ENCODE measurements around a stretch of chr2.

GRCh38 chr2:188986881-188987249, 12.7 kb downstream of the COL3A1 start:
- RAMPAGE, long total RNA: no peak
- RRBS: no CpG with 5 or more reads among the region's 4 CpGs
PRO-cap:
- standard: no peak
- CoPRO, capped RNA only, 2 experiments: no peak in any of the 2 experiments
- CoPRO, capped and uncapped RNA, 2 experiments: no peak in any of the 2 experiments
- CoPRO, uncapped RNA only, 2 experiments: no peak in any of the 2 experiments
CAGE:
- cytosol, long polyA plus RNA: no peak
- long polyA plus RNA: no peak
- nucleolus, long total RNA: no peak
- nucleus, long polyA plus RNA: no peak

DNA sequence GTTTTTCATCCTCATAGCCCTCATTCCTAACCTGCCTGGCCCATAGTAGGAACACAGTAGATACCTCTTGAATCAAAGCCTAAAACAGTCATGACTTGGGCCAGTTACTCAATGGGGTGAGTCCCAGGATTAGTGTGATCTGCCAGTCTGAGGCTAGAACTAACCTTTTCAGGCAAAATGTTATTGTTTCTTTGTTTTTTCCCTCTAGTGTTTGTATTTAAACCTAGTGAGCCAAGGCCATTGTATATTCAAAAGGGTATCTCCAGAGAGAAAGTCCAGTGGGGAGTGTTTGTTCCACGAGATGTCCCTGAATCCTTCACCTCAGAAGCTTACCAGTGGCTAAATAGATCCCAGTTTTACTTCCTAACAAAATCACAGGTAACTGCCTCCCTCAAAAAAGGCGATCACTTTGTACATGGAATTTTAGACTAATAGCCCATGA, 28.6 kb downstream of the WDR75 start:
- RAMPAGE, long total RNA: no peak
- RRBS: no CpG with 5 or more reads among the region's 2 CpGs
PRO-cap:
- standard: no peak
- CoPRO, capped RNA only, 2 experiments: no peak in any of the 2 experiments
- CoPRO, capped and uncapped RNA, 2 experiments: no peak in any of the 2 experiments
- CoPRO, uncapped RNA only, 2 experiments: peak in 1 of 2 experiments; most common plus-strand start position 216 of the sequence (in 1)
CAGE:
- cytosol, long polyA plus RNA: no peak
- long polyA plus RNA: no peak
- nucleolus, long total RNA: no peak
- nucleus, long polyA plus RNA: no peak

- RAMPAGE, long total RNA: no peak
- RRBS: no CpG with 5 or more reads among the region's 7 CpGs
PRO-cap:
- standard: no peak
- CoPRO, capped RNA only, 2 experiments: no peak in any of the 2 experiments
- CoPRO, capped and uncapped RNA, 2 experiments: no peak in any of the 2 experiments
- CoPRO, uncapped RNA only, 2 experiments: no peak in any of the 2 experiments
CAGE:
- cytosol, long polyA plus RNA: no peak
- long polyA plus RNA: no peak
- nucleolus, long total RNA: no peak
- nucleus, long polyA plus RNA: no peak
Observed at GRCh38 chr2:189575090-189575570, 5.5 kb downstream of the SLC40A1 start.

GRCh38 chr2:189579409-189580532, 815 bp downstream of the SLC40A1 start:
- RAMPAGE, long total RNA: no peak
- RRBS: no CpG with 5 or more reads among the region's 23 CpGs
PRO-cap:
- standard: no peak
- CoPRO, capped RNA only, 2 experiments: no peak in any of the 2 experiments
- CoPRO, capped and uncapped RNA, 2 experiments: no peak in any of the 2 experiments
- CoPRO, uncapped RNA only, 2 experiments: peak in 2 of 2 experiments; most common plus-strand start chr2:189580392 (in 1); most common minus-strand start chr2:189579976 (in 1)
CAGE:
- cytosol, long polyA plus RNA: no peak
- long polyA plus RNA: no peak
- nucleolus, long total RNA: no peak
- nucleus, long polyA plus RNA: no peak

- RAMPAGE, long total RNA: no peak
- RRBS: no CpG with 5 or more reads among the region's 2 CpGs
PRO-cap:
- standard: no peak
- CoPRO, capped RNA only, 2 experiments: no peak in any of the 2 experiments
- CoPRO, capped and uncapped RNA, 2 experiments: no peak in any of the 2 experiments
- CoPRO, uncapped RNA only, 2 experiments: no peak in any of the 2 experiments
CAGE:
- cytosol, long polyA plus RNA: no peak
- long polyA plus RNA: no peak
- nucleolus, long total RNA: no peak
- nucleus, long polyA plus RNA: no peak
Observed at GRCh38 chr2:190235766-190236383, 55.2 kb downstream of the C2orf88 start.

- RAMPAGE, long total RNA: no peak
- RRBS: no CpG with 5 or more reads among the region's 5 CpGs
PRO-cap:
- standard: no peak
- CoPRO, capped RNA only, 2 experiments: no peak in any of the 2 experiments
- CoPRO, capped and uncapped RNA, 2 experiments: no peak in any of the 2 experiments
- CoPRO, uncapped RNA only, 2 experiments: no peak in any of the 2 experiments
CAGE:
- cytosol, long polyA plus RNA: no peak
- long polyA plus RNA: no peak
- nucleolus, long total RNA: no peak
- nucleus, long polyA plus RNA: no peak
Observed at GRCh38 chr2:190409309-190410058, 1.3 kb downstream of the MFSD6 start.

- RAMPAGE, long total RNA: no peak
- RRBS: no CpG with 5 or more reads among the region's 2 CpGs
PRO-cap:
- standard: no peak
- CoPRO, capped RNA only, 2 experiments: no peak in any of the 2 experiments
- CoPRO, capped and uncapped RNA, 2 experiments: no peak in any of the 2 experiments
- CoPRO, uncapped RNA only, 2 experiments: no peak in any of the 2 experiments
CAGE:
- cytosol, long polyA plus RNA: no peak
- long polyA plus RNA: no peak
- nucleolus, long total RNA: no peak
- nucleus, long polyA plus RNA: no peak
Observed at GRCh38 chr2:190469601-190470237, 61.6 kb downstream of the MFSD6 start.

GRCh38 chr2:190809419-190809780, 71.2 kb upstream of the GLS start:
- RAMPAGE, long total RNA: no peak
- RRBS: no CpG with 5 or more reads among the region's 4 CpGs
PRO-cap:
- standard: no peak
- CoPRO, capped RNA only, 2 experiments: no peak in any of the 2 experiments
- CoPRO, capped and uncapped RNA, 2 experiments: no peak in any of the 2 experiments
- CoPRO, uncapped RNA only, 2 experiments: no peak in any of the 2 experiments
CAGE:
- cytosol, long polyA plus RNA: no peak
- long polyA plus RNA: no peak
- nucleolus, long total RNA: no peak
- nucleus, long polyA plus RNA: no peak

- RAMPAGE, long total RNA: no peak
- RRBS: no CpG with 5 or more reads among the region's 4 CpGs
PRO-cap:
- standard: no peak
- CoPRO, capped RNA only, 2 experiments: no peak in any of the 2 experiments
- CoPRO, capped and uncapped RNA, 2 experiments: no peak in any of the 2 experiments
- CoPRO, uncapped RNA only, 2 experiments: no peak in any of the 2 experiments
CAGE:
- cytosol, long polyA plus RNA: no peak
- long polyA plus RNA: no peak
- nucleolus, long total RNA: no peak
- nucleus, long polyA plus RNA: no peak
Observed at GRCh38 chr2:190842159-190842588, 38.4 kb upstream of the GLS start.

GRCh38 chr2:190881137-190882247, 871 bp downstream of the GLS start:
- RAMPAGE, long total RNA: start-site peak on the minus strand at chr2:190882052-190882064, 6 and 7 reads in 2 replicates
- RRBS: 2% methylated on average over 42 of the region's 99 CpGs
PRO-cap:
- standard: bidirectional peak, plus-strand start at chr2:190881678, minus-strand start at chr2:190881652; bidirectional peak, plus-strand start at chr2:190882094, minus-strand start at chr2:190881876
- CoPRO, capped RNA only, 2 experiments: peak in 1 of 2 experiments; most common plus-strand start chr2:190881758 (in 1); most common minus-strand start chr2:190881621 (in 1)
- CoPRO, capped and uncapped RNA, 2 experiments: no peak in any of the 2 experiments
- CoPRO, uncapped RNA only, 2 experiments: no peak in any of the 2 experiments
CAGE:
- cytosol, long polyA plus RNA: no peak
- long polyA plus RNA: no peak
- nucleolus, long total RNA: no peak
- nucleus, long polyA plus RNA: no peak

DNA sequence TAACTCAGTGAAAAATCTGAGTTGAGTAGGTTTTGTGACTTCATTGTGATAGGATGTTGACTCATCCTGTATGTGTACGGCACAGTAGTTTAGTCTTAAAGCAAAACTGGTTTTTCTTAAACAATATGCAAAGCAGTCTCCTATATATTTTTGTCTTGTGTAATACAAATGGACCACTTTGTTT, 1.5 kb downstream of the GLS start:
- RAMPAGE, long total RNA: no peak
- RRBS: no CpG with 5 or more reads among the region's 1 CpG
PRO-cap:
- standard: no peak
- CoPRO, capped RNA only, 2 experiments: no peak in any of the 2 experiments
- CoPRO, capped and uncapped RNA, 2 experiments: no peak in any of the 2 experiments
- CoPRO, uncapped RNA only, 2 experiments: no peak in any of the 2 experiments
CAGE:
- cytosol, long polyA plus RNA: no peak
- long polyA plus RNA: no peak
- nucleolus, long total RNA: no peak
- nucleus, long polyA plus RNA: no peak

- RAMPAGE, long total RNA: no peak
PRO-cap:
- standard: no peak
- CoPRO, capped RNA only, 2 experiments: no peak in any of the 2 experiments
- CoPRO, capped and uncapped RNA, 2 experiments: no peak in any of the 2 experiments
- CoPRO, uncapped RNA only, 2 experiments: no peak in any of the 2 experiments
CAGE:
- cytosol, long polyA plus RNA: no peak
- long polyA plus RNA: no peak
- nucleolus, long total RNA: no peak
- nucleus, long polyA plus RNA: start-site peak on the plus strand at chr2:190932947-190933056, 21 and 12 reads in 2 replicates
Observed at GRCh38 chr2:190932714-190933418, 52.2 kb downstream of the GLS start.

GRCh38 chr2:190942926-190943564, 62.4 kb downstream of the GLS start:
- RAMPAGE, long total RNA: no peak
- RRBS: no CpG with 5 or more reads among the region's 1 CpG
PRO-cap:
- standard: no peak
- CoPRO, capped RNA only, 2 experiments: no peak in any of the 2 experiments
- CoPRO, capped and uncapped RNA, 2 experiments: no peak in any of the 2 experiments
- CoPRO, uncapped RNA only, 2 experiments: no peak in any of the 2 experiments
CAGE:
- cytosol, long polyA plus RNA: no peak
- long polyA plus RNA: no peak
- nucleolus, long total RNA: no peak
- nucleus, long polyA plus RNA: no peak

DNA sequence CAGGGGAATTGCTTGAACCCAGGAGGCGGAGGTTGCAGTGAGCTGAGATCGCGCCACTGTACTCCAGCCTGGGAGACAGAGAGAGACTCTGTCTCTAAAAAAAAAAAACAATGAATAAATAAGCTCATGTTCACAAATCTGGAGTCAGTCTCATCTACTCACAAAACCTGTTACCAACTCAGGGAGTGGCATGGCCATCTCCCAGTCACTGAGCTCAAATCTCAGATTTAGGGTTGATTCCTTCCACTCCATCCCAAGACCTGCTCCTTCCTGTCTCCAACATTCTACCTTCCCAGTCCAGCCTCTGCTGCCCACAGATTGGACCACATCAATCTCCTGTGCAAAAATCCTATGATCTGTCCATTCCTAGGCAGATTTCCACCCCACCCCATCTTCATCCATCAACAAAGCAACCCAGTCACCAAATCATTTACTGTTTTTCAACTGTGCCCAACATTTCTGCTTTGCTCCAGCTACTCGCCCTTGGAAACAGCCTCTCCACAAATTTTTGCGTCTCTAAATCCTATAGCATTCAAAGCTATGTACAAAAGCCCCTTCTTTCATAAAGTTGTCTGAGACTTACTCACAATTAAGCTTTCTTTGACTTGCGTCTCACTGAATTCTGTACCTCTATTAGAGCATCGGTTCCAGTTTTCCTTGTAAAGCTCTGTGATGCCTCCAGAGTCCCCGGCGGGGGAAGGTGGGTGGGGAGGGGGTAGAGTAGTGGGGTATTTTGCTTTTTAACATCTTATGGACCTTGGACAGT, 1.5 kb downstream of the STAT1 start:
- RAMPAGE, long total RNA: no peak
- RRBS: no CpG with 5 or more reads among the region's 9 CpGs
PRO-cap:
- standard: no peak
- CoPRO, capped RNA only, 2 experiments: no peak in any of the 2 experiments
- CoPRO, capped and uncapped RNA, 2 experiments: no peak in any of the 2 experiments
- CoPRO, uncapped RNA only, 2 experiments: no peak in any of the 2 experiments
CAGE:
- cytosol, long polyA plus RNA: no peak
- long polyA plus RNA: no peak
- nucleolus, long total RNA: no peak
- nucleus, long polyA plus RNA: no peak

DNA sequence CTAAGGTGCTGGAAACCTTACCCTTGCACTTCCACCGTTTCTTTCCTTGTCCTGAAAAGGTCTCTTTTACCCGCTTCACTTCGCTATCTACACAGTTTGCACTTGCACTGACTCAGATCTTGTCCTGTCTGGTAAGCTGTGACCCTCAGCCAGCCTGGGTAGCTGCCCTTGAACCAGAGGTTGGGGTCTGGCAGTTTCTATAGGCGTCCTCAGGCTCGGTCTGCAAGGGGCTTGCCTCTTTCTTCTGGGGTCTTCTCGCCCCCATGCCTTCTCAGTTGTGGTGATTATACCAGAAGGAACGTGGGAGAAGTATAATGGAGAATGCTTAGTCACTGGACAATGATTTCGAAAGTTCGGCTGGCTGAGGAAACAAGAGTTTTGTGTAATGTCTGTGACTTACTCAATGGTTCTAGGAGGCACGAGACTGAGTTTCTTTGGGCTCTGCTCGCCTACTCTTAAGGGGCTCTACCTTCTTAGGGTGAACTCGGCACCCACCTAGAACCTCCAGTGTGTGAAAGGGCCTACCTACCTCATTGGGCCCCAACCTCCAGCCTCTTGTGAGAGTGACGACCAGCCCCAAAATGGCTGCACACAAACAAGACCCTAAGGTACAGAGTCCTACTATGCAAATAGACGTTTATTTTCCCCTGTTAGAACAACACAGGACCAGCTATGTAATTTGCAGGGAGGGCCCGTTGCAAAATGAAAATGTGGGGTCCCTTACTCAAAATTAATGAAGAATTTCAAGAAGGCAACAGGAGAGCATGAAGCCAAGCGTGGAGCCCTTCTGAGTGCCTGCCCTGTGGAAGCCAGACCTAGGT, 7.0 kb upstream of the STAT1 start:
- RAMPAGE, long total RNA: no peak
- RRBS: no CpG with 5 or more reads among the region's 16 CpGs
PRO-cap:
- standard: bidirectional peak, plus-strand start at position 342 of the sequence, minus-strand start at position 282 of the sequence; bidirectional peak, plus-strand start at position 554 of the sequence, minus-strand start at position 497 of the sequence
- CoPRO, capped RNA only, 2 experiments: no peak in any of the 2 experiments
- CoPRO, capped and uncapped RNA, 2 experiments: no peak in any of the 2 experiments
- CoPRO, uncapped RNA only, 2 experiments: no peak in any of the 2 experiments
CAGE:
- cytosol, long polyA plus RNA: no peak
- long polyA plus RNA: no peak
- nucleolus, long total RNA: no peak
- nucleus, long polyA plus RNA: no peak

DNA sequence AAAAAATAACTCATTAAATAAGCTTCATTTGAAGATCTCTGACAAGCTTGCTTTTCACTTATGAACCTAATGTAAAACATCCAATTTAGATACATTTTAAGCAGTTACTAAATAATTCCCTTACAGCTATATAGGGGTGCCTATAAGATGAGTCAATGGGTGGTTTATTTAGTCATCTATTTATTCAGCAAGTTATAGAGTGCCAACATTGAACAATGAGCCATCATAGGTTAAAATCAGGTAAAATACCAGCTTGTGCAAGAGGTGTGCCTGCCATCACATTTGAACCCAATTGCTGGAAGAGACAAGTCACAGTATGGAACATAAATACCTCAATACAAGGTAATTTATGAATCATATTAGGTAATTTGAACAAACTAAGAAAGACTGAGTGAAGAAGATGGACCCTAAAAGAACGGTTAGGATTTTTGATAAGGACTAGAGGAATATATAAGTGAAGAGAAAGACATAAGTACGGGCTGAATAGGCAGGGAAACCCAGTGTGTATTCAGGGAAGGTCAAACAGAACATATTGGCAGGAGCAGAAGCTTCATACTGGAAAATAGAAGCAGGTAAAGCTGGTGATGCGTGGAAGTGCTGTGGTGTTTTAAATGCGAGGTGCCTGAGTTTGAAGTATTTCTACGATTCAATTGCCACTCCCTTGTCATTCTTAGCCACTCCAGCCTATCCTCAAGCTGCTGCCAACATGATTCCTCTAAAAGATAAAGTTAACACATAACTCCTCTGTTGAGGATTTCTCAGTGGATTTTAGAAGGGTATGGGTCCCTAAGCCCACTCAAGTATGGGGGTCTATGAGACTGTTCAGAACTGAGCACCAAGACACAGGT, 18.9 kb upstream of the STAT4 start:
- RAMPAGE, long total RNA: no peak
- RRBS: no CpG with 5 or more reads among the region's 5 CpGs
PRO-cap:
- standard: no peak
- CoPRO, capped RNA only, 2 experiments: no peak in any of the 2 experiments
- CoPRO, capped and uncapped RNA, 2 experiments: no peak in any of the 2 experiments
- CoPRO, uncapped RNA only, 2 experiments: no peak in any of the 2 experiments
CAGE:
- cytosol, long polyA plus RNA: no peak
- long polyA plus RNA: no peak
- nucleolus, long total RNA: no peak
- nucleus, long polyA plus RNA: no peak

DNA sequence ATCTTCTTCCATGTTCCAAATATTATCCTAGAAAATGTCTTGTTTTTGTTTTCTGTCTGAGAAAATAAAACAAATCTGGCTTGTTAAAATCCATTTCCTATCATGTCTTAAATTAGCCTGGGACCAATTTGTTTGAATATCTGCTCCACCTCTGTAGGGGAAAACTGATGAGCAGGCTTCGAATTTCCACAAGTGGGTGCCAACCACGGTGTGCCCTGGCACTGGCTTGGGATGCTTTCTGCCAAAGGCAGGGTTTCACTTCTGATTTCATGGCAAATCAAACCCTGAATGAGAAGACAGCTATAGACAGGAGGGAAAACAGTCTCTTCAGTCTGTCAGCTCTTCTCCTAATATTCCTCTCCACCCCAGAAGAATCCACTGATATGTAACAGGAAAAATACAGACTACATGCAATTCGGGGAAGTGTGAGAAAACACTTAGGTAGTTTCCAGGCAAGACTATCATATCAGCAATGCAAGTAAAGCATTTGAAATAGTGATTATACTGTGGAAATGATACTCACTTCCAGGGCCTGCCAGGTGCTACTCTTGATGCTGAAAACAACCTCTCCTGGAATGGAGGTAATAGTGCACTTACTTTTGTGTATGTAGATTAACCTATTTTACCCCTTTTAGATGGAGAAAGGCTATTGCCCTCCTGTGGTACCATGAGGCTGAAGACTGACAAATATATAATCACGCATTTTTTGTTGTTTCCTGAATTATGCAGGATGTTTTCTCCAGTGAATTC, 33.8 kb upstream of the STAT4 start:
- RAMPAGE, long total RNA: no peak
- RRBS: no CpG with 5 or more reads among the region's 4 CpGs
PRO-cap:
- standard: no peak
- CoPRO, capped RNA only, 2 experiments: no peak in any of the 2 experiments
- CoPRO, capped and uncapped RNA, 2 experiments: no peak in any of the 2 experiments
- CoPRO, uncapped RNA only, 2 experiments: no peak in any of the 2 experiments
CAGE:
- cytosol, long polyA plus RNA: no peak
- long polyA plus RNA: no peak
- nucleolus, long total RNA: no peak
- nucleus, long polyA plus RNA: no peak

- RAMPAGE, long total RNA: no peak
- RRBS: no CpG with 5 or more reads among the region's 7 CpGs
PRO-cap:
- standard: no peak
- CoPRO, capped RNA only, 2 experiments: no peak in any of the 2 experiments
- CoPRO, capped and uncapped RNA, 2 experiments: no peak in any of the 2 experiments
- CoPRO, uncapped RNA only, 2 experiments: peak in 2 of 2 experiments; most common plus-strand start chr2:191688033 (in 2); most common minus-strand start chr2:191687936 (in 1)
CAGE:
- cytosol, long polyA plus RNA: no peak
- long polyA plus RNA: no peak
- nucleolus, long total RNA: no peak
- nucleus, long polyA plus RNA: no peak
Observed at GRCh38 chr2:191687680-191688381, 9.9 kb downstream of the NABP1 start.